AG04449 (cell line): ENCODE measurements around a stretch of chrX.

DNA sequence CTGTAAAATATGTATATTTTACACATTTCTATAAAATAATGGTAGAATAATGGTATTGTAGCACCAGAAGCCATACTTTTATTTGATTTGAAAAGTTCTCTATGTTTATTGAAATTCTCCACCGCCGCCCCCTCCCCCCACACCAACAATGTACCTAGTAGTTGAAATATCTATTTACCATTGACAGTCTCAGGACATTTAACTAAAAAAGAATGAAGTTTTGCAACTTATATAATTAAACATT is 59.2 kb upstream of the FRMPD4 start:
- RRBS = no CpG with 5 or more reads among the region's 2 CpGs

DNA sequence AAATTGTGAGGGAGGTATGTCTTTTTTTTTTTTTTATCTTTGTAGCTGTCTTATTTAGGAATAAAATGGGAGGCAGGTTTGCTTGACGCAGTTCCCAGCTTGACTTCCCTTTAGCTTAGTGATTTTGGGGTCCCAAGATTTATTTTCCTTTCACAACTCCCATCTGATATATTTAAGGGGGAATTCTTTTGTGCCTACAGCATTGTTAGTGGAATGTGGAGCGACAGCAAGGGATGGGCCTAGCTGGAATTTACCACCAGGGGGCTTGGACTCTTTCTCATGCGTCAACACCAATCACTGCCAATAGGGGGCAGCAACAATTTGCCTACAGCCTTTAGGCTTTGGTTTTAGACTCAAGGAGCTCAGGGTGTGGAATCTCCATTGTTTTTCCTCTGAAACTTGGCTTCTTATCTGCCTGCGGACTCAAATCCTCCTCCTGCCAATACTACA is 28.2 kb upstream of the TMSB4X start:
- RRBS = no CpG with 5 or more reads among the region's 4 CpGs

- RRBS = no CpG with 5 or more reads among the region's 5 CpGs
These were observed 4.2 kb downstream of the TMSB4X start for GRCh38 chrX:12978954-12979567.

GRCh38 chrX:13013411-13013738 is 31.0 kb downstream of the FAM9C start:
- RRBS = no CpG with 5 or more reads among the region's 3 CpGs

GRCh38 chrX:13029424-13029751 is 15.0 kb downstream of the FAM9C start:
- RRBS = no CpG with 5 or more reads among the region's 5 CpGs

- RRBS = no CpG with 5 or more reads among the region's 9 CpGs
These were observed 32.3 kb downstream of the OFD1 start for GRCh38 chrX:13766623-13767374.

DNA sequence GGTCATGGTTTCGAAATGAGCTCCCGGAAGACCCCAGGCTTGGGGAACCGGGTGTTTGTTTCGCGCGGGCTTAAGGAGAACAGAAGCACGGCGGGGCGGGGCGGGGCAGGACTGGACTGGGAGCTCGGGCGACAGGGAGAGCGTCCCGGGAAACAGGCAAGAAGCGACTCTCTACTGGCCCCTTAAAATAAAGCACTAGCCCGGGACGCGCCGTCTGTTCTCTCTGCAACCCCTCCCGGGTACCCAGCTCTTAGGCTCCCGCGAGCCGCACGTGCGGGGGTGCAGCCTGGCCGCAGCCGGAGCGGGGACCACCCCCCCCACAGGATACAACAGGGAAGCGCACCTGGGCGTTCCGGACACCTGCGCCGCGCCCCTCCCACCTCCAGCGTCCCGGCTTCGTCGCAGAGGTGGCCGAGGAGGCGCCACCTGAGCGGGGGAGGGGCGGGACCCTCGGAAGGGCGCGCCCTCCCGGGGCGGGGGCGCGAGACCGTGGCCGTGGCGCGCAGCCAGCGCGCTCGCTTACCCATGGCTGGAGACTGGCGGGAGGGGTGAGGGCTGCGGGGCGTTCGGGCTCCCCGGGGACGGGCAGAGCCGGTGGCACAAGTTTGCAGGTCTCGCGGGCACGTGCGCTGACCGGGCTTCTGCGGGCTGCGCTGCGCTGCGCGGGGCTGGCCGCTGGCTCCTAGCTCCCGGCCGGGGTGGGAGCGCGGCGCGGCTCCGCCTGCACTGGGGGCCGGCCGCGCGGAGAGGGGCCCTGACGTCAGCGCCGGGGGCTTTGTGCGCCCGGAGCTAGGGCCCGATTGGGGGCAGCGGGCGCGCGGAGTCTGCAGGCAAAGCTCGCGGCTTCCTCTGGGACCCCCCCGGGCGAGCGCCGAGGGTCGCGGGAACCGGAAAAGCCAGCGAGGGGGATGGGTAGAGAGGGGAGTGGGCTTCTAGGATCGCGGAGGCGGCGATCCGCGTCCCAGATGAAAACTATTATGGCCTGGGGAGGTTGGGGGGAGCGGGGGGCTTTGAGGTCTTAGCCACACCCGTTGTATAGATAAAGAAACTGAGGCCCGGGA is 91.4 kb downstream of the GEMIN8 start:
- RRBS = 4% methylated on average over 64 of the region's 114 CpGs

DNA sequence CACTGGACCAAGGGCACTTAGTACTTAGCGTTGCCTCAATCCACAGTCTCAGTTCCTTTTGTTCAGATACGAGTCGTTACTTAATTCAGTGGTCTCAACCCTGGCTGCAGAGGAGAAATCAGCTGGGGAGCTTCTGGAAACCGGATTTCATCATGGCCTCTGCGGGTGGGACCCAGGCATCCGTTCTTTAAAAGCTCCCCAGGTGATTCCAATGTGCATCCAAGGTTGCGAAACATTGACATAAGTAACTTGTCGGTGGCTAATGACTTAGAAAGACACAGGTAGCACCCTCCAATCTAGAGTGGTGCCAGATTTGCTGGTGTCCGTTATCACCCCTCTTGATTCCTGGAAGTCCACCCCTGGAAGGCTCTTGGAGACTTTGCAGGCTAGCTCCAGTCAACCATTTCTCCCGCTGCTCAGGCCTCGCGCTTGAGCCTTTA is 90.6 kb downstream of the GEMIN8 start:
- RRBS = no CpG with 5 or more reads among the region's 12 CpGs

- RRBS = no CpG with 5 or more reads among the region's 3 CpGs
These were observed 45.9 kb downstream of the GEMIN8 start for GRCh38 chrX:13983797-13984139.

GRCh38 chrX:14019926-14020689 is 9.6 kb downstream of the GEMIN8 start:
- RRBS = no CpG with 5 or more reads among the region's 11 CpGs

GRCh38 chrX:15277483-15278118 is 7.7 kb upstream of the ASB9 start:
- RRBS = no CpG with 5 or more reads among the region's 3 CpGs

DNA sequence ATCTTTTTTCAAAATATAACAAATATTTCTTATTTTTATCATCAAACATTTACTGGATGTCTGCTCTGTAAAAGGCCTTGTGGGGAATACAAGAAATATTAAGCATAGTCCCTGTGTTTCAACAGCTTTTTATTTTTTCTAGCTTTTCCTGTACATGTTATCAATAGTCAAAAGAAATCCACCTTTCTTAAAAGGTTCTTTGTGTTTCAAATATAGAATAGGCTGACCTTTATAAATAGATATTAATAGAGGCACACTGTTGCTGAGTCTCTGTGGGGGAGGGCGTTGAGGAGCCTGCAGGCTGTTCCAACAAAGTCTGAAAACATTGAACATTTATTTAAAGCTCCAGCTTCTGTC is 1.8 kb upstream of the PIGA start:
- RRBS = no CpG with 5 or more reads among the region's 1 CpG

DNA sequence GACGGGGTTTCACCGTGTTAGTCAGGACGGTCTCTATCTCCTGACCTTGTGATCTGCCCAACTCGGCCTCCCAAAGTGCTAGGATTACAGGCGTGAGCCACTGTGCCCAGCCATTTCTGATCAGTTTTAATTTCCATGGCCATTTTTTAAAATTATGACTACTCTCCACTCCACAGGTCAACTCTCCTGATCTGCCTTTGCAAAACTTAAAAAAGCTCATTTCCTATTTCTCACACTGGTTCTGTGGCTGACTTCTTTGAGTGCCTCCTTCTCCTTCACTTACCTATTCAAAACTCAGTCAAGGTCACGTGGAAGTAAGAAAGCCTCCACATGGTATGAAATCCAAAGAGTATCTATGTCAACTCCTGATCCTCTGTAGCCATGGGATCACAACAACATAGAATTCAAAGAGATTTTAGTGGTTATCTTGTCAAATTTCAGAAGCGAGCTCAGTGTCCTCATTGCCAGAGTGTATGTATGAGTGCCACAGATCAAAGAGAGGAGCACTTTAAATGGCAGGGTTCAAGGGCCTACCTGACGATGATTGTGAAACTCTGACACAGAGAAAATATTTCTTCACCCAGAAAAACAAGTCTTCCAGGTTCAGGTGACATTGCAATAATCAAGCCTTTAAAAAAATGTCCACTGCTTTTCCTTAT is 1.0 kb upstream of the ACE2 start:
- RRBS = no CpG with 5 or more reads among the region's 8 CpGs

DNA sequence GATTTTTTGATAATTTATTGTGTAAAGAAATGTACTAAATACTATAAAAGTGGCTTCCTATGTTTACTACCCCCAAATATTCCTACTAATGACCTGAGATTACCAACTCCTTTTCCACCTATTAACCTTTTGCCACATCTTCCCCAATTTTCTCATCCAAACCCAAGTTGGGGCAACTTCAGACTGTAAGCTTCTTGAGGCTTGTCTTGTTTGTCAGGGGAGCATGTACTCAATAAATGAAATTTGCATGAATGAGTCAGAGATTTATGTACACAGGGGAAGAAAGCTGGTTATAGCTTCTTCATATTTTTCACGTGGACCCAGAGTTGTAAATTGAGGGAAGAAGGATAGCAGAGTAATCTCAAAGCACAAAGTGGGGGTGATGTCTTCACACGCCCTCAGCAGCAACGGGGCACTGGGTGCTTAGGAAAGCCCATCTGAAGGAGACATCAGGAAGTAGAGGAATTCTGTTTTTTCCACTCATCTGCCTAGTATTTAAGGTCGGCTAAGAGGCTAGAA is 881 bp upstream of the CA5B start:
- RRBS = no CpG with 5 or more reads among the region's 4 CpGs

DNA sequence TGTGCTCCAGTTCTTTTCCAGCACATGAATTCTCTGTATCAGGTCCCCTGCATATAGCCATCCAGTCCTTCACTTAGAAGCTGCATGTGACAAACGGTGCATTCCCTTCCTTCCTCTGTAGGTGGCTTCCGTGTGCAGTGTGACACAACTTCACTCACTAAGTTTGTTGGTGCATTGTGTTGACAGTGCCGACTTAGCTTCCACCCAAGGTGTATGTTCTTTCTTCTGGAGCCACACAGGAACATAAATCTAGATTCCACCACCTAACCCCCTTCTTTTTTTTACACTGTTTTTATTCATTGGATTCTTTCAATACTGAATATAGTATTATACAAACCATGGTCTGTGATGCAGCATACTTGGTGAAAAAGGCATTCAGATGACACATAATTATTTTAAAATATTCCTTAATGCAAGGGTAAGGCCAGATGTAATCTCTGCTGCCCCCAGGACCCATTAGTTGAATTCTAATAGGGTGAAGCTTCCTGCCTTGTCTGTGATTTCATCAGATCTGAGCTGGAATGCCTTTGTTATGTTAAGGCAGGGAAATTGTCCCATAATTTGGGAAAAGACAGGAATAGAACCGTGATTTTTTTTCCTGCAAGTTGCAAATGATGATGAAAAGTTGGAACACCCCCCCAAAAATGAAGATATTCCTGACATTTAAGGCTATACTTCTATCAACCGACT is 26.0 kb downstream of the ZRSR2 start:
- RRBS = no CpG with 5 or more reads among the region's 5 CpGs

DNA sequence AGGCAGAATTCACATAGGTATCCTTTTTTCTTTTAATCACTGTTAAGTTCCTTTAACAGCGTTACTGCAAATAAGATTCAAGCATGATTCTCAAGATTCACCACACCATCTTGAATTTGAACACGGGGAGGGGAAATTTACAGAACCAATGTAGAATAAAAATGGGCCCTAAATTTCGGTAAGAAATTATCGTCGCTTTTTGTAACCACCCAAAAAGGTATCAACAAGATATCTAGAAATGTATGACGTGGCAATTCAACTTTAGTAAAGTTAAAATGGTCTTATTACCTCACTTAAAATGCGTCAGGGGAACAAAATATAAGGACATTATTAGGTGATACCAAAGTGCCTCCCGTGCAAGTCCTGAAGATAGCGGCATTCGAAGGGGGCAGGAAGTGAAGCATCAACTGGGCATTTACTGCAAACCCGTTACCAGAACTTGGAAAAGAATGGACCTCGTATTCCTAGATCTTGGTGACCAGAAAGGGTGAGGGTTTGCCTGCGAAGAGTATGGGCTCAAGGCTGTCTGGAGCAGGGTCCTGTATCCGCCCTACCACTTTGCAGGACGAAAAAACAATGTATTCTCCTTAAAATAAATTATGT is 1.0 kb downstream of the AP1S2 start:
- RRBS = no CpG with 5 or more reads among the region's 15 CpGs